Renal cortical epithelial cell (primary cell): Measurements from ENCODE around the gene DEPDC7.

DNA sequence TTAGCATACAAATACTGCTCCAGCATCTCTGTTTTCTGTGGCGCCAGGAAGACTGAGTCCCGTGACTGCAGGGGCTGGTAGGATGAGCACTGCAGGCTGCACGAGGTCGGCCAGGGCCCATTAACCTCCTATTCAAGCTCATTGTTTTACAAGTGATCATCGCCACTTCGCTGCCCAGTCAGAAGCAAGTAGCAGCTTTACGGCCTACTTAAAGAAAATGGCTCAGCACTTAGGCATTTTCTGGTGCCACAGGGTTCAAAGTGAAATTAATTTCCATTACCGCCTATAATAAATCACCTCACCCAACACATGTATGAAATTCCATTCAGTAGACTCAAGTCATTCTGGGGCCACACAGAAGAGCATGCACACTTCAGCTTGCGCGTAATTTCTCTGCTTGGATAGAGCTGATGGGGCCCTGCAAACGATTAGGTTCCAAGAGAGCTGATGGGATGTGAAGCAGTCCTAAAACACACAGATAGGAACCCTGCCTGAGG lies 173.8 kb downstream of the KIF18A start:
- RRBS = no CpG with 5 or more reads among the region's 11 CpGs

GRCh38 chr11:31956129-31956563 lies 134.7 kb upstream of the RCN1 start:
- RRBS = no CpG with 5 or more reads among the region's 4 CpGs

DNA sequence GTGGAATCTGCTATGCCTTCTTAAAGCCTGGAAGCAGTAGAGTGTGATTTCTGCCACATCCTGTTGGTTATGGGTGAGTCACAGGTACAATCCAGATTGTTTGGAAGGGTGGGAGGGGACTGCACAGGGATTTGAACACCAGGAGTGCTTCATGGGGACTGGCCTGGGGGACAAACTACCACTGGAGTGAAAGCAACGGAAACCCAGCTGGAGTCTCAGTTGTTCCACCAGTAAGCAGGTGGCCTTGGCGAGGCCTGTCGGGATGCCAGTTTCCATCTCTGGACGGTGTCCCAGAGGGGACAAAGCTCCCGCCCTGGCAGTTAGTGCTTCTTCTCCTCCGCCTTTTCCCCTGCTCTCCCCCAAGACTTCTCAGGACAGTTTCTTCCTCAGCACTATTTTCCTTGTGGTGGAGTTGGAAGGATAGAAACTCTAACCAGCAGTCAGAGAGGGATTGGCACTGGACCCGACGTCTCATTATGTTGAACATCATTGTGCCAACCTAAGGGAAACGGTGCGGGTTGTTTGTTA lies 84.9 kb upstream of the RCN1 start:
- RRBS = no CpG with 5 or more reads among the region's 10 CpGs

- RRBS = no CpG with 5 or more reads among the region's 5 CpGs
Observed at GRCh38 chr11:32087918-32088775, 2.7 kb upstream of the RCN1 start.

- RRBS = no CpG with 5 or more reads among the region's 9 CpGs
Observed at GRCh38 chr11:32396213-32396930, 39.0 kb downstream of the WT1 start.

DNA sequence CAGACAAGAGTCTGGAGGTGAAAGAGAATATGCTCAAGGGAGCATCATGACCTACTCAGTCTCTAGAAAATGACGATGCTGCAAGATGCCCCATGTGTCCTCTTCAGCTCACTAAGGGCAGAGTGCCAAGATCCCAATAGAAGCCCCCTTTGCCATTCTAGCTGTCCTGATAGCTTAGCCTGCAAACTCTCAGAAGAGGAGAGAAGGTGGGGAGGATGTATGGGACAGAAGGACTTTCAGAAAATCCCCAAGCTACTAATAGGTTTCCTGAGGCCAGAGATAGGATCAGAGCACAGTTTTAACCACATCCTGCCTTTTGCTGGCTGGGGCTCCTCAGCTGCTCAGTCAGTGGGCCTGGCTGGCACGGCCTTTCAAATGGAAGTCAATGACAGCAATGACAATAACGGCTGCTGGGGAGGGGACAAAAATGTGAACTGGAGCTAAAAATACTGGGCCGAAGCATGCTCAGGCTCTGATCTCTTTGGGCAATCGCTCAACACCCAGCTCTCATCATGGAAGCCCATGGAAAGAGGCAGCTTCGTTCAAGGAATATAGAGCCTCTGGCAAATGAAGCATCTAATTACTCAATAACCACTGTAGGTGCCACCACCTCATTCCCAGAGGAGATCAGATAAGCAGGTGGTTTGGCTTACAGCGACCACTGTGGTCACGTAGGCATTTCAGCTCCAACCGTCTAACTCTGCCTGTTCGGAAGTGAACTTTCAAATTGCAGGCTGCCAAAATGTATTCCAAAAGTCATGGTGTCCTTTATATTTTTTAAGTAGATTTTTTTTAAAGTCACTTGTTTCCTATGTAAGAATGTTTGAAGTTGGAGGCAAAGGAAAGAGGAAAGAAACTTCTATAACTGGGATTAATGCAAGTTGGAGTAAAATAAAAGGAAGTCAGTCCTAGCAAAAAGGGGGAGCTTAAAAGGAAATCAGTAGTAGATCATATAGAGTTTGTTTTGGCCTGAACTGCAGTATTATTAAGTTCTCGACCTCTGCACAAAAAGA lies 14.3 kb downstream of the WT1 start:
- RRBS = no CpG with 5 or more reads among the region's 11 CpGs

GRCh38 chr11:32436366-32436981 lies 1.1 kb upstream of the WT1 start:
- RRBS = 2% methylated on average over 7 of the region's 40 CpGs

DNA sequence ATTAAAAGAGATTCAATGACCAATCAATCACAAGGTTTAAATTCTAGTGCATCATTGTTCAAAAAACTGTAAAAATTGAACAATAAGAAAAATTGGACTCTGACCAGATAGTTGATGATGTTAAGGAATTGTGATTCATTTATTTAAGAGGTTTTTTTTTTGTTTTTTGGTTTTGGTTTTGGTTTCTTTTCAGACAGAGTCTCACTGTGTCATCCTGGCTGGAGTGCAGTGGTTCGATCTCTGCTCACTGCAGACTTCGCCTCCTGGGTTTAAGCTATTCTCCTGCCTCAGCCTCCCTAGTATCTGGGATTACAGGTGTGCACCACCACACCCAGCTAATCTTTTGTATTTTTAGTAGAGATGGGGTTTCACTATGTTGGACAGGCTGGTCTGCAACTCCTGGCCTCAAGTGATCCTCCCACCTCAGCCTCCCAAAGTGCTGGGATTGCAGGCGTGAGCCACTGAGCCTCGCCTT lies 17.1 kb upstream of the EIF3M start:
- RRBS = no CpG with 5 or more reads among the region's 4 CpGs

DNA sequence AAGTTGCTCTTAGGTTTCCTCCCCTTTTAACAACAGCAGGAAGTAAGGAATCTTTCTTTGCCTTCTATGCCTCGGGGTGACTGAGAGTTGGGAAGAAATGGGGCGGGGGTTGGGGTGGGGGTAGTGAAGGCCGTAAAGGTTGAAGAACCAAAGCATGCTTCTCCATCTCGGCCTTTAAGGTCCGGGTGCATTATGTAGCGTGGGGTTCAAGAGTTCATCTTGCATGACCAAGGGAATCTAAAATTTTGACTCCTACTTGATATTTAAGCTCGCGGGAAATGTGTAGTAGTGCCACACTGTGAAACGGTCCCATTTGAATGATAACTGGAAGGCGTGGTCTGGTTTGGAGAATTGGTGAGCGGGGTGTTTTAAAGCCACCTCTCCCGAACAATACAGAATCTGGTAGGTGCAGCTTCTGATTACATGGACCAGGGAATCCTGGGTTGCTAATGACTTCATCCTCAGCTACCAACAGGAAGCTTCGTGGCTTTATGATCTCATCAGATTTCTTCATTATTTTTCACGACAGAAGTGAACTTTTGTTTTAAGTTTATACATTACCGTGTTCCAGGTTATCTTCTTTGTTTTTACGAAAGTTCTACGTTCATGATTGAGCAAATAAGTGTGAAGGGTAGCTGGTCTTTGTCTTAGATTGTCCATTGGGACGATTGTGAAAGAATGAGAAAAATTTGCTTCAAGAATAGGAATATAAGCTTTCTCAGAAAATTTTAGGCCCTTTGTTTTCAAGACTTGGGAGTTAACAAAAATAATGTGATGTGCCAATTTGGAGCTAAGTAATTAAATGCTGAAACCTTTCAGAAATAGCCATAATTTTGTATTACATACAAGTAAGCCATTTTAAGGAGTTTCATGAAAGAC lies 1.6 kb downstream of the QSER1 start:
- RRBS = no CpG with 5 or more reads among the region's 18 CpGs

DNA sequence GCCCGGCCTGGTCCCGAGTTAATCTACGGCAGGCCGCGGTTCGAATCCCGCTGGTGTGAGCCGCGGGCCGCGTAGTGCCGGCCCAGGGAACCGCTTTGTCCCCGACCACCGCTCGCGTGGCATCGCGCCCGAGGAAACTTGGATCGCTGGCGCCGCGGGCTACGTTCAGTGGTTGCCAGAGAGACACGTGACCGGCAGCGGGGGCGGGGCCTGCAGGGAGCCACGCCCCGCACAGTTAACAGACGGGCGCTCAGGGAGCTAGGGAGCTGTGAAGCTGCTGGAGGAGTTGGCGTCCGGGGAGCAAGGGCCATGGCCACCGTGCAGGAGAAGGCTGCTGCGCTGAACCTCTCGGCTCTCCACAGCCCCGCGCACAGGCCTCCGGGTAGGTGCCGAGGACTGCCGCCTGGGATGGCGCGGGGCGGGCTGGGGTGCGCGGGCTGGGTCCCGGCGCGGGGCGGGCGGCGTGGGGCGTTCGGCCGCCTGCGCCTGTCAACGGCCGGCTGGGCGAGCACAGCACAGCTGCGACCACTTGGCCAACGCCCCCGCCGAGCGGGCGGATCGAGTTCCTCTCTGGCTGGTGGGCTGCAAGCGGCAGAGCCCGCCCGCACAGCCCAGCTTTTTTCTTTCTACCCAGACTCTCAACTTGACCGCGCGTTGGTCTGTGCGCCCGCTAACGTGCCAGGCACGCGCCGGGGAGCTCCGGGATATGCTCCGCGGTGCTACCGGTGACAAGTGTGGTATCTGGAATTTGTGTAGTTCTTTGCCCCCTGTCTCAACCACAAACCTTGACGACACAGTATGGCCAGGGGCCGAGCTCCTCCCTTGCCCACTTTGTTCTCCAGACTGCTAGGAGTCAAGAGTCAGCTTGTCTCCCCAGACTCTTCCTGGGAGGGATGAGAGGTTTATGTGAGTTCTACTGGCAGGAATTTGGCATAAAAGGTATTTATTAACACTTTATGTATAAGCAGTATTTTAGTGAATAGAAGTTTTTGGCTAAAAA lies at the start of gene DEPDC7:
TSS of gene DEPDC7 (plus strand) at position 232 of the 1,000 bp plus-strand sequence.
- RRBS = 3% methylated on average over 37 of the region's 86 CpGs

DNA sequence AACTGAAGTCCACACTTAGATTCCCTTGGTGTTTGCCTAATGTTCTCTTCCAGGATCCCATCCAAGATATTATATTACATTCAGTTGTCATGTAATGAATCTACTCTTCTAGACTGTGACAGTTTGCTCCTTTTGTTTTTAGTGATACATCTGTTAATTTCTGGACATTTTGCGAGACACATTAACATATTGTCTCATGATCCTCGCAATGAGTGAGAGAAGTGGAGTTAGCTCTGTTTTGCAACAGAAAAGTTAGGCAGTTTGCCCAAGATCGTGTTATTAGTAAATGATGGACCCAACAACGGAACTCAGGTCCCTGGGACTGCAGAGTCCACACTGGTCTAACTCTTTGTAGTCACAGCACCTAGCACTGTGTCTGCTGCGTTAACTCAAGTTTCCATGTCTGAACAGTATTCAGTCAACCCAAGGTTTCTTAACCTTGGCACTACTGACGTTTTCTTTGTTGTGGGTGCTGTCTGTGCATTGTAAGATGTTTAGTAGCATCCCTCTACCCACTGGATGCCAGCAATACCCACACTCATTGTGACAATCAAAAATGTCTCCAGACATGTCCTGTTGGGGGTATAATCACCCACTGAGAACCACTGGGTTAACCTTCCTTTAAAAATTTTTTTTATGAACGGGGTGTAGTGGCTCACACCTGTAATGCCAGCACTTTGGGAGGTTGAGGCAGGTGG lies 3.2 kb downstream of the DEPDC7 start:
- RRBS = no CpG with 5 or more reads among the region's 7 CpGs

DNA sequence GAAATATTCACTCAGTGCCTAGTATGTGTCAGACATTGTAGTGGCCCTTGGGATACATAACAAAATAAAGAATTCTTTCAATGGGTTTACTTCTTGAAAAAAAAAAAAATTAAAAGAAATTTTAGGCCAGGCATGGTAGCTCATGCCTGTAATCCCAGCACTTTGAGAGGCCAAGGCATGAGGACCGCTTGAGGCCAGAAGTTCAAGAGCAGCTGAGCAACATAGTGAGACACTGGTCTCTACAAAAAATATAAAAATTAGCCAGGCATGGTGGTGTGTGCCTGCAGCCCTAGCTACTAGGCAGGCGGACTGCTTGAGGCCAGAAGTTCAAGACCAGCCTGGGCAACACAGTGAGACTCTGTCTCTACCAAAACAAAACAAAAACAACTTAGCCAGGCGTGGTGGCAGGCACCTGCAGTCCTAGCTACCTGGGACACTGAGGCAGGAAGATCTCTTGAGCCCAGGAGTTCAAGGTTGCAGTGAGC lies 14.5 kb downstream of the CSTF3 start:
- RRBS = no CpG with 5 or more reads among the region's 3 CpGs

DNA sequence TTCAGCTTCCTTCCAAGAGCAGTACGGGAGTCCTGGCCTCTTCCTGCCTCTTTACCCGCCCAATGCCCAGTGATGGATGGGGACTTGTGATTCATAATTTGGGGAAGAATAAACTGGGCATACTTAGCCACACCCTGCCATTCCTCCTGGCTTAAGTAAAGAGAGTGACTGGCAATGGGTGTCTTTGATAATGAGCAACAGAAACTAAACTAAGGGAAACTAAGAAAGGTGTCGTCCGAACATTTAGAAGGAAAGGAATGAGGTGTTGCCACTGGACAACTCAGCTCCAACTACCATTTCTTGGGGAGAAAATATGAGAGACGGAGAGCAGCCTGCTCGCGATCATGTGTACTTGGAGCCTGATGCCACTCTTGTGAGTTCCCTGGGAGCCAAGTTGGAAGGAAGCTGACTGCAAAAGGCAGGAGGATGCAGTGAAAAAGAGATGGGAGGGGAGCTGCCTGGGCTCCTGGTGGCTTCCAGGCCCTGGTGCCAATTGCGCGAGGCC lies 11.3 kb downstream of the C11orf91 start:
- RRBS = no CpG with 5 or more reads among the region's 9 CpGs

- RRBS = no CpG with 5 or more reads among the region's 10 CpGs
Observed at GRCh38 chr11:33699592-33700069, 995 bp downstream of the C11orf91 start.

DNA sequence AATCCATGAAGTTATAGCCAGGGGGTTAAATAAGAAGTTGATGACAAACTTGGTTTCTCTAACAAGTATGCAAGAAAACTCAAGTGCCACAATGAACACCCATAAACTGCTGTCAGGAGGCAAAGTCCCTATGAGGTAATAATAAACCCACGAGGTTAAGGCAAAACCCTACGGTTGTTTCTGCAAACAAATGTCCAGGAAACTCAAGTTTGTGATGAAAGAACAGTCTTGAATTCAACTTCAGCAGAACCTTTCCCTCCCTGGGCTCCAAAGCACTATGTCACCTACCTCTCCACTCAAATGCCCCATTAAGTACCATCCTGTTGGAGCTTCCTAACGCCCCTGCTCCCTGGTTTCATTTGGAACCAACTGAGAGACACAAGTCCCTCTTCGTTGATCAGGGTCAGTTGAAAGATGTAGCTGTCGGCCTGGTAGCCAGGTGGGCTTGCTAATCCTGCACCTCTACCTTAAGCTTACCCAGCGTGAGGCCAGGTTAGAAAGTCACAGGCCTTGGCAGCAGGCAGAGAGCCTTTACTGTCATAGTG lies 2.6 kb upstream of the C11orf91 start:
- RRBS = no CpG with 5 or more reads among the region's 6 CpGs

DNA sequence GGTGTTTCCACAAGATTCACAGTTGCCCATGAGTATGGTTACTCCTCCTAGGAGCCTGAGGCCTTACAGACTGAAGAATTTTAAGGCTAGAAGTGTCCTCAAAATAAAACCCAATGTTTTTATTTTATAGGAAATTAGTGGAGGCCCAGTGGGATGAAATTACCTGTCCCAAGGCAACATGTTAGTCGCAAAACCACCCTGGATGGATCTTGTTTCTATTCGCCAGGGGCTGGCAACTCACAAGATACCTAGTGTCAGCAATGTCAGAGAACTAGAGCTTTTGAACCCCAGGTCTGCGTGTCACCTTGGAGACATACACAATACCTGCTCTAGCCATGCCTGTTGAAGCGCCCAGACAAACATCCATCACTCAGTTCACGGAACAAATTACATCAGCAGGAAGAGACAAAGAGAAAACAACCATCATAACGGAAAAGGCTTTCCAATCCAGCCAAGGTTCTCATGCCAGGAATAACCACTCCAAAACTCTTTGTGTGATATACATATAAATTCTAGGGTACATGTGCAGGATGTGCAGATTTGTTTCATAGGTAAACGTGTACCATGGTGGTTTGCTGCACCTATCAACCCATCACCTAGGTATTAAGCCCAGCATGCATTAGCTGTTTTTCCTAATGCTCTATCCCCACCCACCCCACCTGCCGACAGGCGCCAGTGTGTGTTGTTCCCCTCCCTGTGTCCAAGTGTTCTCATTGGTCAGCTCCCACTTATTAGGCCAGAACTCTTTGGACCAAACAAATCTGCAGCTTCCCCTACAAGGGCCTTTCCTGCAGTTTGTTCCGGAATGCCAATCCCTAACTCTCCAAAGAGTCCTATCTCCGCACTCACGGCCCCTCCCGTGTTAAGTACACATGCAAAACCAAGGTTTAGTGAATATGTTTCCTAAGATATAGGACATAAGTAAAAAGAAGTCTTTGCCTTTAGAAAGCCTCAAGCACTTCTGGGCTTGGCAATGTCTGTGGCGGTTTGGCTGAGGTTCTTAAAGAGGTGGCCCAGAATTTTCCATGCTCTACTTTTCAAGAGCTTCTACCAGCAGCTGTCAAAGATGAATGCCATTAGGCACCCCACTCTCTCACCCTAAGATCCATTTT lies 2.0 kb downstream of the CD59 start:
- RRBS = no CpG with 5 or more reads among the region's 14 CpGs

DNA sequence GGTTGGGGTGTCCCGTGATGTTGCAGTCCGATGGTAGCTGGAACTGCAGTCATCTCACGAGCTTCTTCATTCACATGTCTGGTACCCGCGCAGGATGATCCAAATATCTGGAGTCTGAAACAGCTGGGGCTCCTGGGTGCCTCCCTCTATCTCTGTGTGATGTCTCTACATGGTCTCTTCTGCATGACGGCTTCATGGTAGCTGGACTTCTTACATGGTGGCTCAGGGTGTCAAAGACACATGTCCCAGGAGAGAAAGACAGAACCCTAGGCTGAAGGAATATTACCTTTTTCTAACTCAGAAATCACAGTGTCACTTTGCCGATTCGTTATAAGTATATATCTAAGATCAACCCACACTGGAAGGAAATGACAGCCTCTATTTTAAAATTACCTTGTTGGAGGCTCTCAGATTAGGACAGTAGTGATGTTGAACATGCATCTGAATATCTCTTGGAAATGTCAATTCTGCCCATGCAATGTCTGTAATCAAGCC lies 6.7 kb upstream of the CD59 start:
- RRBS = no CpG with 5 or more reads among the region's 8 CpGs

- RRBS = no CpG with 5 or more reads among the region's 2 CpGs
Observed at GRCh38 chr11:33756944-33757276, 17.4 kb downstream of the FBXO3 start.

DNA sequence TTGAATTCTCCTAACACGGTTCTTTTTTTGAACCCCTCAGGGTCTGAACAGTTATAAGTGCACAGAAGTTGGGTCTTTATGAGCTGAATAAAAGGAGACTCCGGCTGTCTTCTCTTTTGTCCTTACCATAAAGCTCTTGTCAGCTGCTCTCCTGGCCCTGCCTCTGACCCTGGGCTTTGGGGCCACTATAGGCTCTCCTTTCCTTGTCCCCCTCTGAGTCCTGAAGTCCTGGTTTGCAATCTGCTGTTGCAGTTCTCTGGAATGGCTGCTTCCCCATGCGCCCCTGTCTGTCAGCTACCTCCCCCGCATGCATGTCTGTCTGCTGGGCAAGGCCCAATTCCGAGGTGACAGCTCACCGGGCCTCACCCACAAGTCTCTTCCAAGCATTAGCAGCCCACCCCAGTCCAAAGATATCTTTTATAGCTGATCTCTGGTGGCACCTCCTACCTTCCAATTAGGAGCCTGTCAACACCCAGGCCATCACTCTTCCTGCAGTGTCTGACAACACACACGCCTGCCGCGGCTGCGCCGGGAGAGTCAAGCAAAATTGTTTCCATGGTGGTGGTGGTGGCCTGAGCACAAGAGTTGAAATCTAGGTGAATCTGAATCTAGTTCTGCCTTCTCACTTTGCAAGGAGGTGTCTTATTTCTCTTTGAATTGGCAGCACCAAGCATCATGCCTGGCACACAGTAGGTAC lies 1.0 kb upstream of the LMO2 start:
- RRBS = no CpG with 5 or more reads among the region's 11 CpGs

GRCh38 chr11:33941461-33942147 lies 49.7 kb upstream of the LMO2 start:
- RRBS = no CpG with 5 or more reads among the region's 8 CpGs